Testis (tissue), 5 donors: Measurements from ENCODE around the genes BNIP5, PXT1 and CDKN1A.

DNA sequence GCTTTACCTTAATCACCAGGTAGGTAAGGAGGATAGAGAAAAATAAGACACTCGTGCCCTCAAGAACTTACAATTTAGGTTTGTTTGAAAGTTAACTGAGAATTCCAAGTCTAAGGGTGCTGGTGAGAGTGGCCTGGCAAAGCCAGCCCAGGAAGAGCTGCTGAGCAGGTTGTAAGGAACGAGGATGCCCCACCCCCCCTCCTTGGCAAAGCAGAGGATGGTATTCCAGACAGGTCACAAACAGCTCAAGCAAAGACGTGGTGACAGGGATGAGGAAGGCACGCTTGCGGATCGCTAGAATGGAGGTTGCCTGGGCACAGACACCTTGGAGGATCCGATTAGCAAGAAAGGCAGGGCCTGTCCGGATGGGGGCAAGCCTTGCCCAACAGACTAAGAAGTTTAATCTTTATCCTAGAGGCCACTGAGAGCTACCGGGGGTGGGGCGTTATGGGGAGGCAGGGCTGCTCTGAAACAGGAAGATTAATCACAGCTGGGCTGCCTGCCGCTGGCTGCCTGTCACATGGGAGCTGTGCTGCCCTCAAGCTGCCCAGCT lies 9.4 kb upstream of the MAPK13 start:
- PRO-cap, 3 experiments = no peak in any of the 3 experiments
- RAMPAGE, long total RNA, 2 experiments = no peak in any of the 2 experiments
- RRBS = 74% methylated on average over 2 of the region's 11 CpGs

DNA sequence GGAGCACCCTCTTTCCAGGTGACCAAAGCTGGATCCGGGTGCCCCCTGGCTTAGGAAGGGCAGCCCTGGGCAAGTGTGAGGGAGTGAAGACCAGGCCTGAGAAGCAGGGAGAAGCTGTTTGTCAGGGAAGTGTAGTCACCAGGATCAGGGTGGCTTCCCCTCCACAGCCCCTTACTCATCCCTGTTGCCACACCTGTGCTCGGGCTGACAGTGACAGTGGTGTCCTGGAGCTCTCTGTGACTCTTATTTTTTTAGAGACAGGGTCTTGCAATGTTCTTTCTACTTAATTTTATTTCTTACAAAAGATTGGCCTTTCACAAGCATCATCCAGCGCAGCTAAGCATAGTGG lies 8.9 kb upstream of the MAPK13 start:
- PRO-cap, 3 experiments = no peak in any of the 3 experiments
- RAMPAGE, long total RNA, 2 experiments = no peak in any of the 2 experiments
- RRBS = no CpG with 5 or more reads among the region's 3 CpGs

DNA sequence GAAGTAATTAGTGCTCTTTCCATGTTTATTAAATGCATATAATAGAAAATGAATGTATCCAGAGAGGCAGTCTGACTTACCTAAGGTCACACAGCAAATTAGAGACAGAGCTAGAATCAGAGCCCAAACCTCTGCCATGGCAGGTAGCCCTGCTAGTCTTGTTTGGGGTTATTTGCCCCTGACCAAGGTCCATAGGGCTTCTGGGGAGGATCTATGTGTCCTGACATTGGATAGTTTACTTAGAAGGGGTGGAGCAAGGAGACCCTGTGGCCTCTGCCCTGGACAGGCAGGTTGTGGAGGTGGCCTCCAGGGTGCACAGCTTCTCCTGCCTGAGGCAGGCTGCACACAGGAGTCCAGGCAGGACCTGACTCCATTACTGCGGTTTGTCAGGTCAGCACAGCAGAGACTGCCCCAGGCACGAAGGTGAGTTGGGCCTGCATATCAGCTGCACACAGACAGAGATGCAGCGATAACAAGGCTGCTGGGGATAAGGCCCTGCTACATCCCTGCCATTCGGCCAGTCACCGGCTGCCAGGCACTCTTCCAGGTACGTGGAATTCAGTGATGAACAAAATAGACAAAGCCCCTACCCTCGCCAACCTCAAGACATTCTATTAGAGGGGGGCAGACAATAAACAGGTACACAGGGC lies 8.2 kb upstream of the MAPK13 start:
- PRO-cap, 3 experiments = no peak in any of the 3 experiments
- RAMPAGE, long total RNA, 2 experiments = no peak in any of the 2 experiments
- RRBS = no CpG with 5 or more reads among the region's 7 CpGs

- PRO-cap, 3 experiments = peak in 2 of 3 experiments; most common plus-strand start chr6:36131886 (in 1); most common minus-strand start chr6:36131894 (in 2)
- RAMPAGE, long total RNA, 2 experiments = no peak in any of the 2 experiments
- RRBS = no CpG with 5 or more reads among the region's 5 CpGs
Observed at GRCh38 chr6:36131583-36131952, 1.3 kb downstream of the MAPK13 start.

DNA sequence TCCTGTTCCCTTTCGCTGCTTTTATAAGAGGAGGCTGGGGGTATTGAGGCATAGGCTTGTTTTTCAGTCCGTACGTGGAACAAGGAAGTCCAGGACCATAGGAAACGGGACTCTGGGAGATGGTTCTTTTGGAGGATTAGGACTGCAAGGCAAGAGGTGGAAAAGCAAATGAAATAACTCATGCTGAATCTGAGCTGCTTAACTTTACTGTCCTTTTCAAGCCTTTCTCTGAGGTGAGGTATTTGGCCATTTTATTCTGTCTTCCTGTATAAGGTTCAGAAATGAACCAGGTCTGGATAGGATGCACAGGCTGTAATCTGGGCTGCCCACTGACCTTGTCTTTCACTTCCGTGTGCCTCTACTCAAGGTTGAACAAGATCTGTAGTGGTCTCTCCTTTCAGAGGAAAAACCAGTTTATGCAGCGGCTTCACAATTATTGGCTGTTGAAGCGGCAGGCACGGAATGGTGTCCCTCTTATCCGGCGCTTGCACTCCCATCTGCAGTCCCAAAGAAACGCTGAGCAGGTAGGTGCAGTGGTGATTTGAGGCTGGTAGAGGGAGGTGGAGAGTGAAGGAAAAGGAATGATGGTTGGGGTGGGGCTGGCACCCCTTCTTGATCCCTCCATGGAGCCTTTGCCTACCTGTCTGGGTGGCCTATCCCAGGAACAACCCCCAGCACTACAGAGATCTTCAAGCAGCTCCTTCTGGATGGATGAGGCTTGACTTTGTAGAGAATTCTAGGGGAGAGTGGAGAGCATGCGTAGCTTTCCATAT lies 7.9 kb downstream of the BRPF3 start:
- PRO-cap, 3 experiments = no peak in any of the 3 experiments
- RAMPAGE, long total RNA, 2 experiments = no peak in any of the 2 experiments
- RRBS = no CpG with 5 or more reads among the region's 12 CpGs

DNA sequence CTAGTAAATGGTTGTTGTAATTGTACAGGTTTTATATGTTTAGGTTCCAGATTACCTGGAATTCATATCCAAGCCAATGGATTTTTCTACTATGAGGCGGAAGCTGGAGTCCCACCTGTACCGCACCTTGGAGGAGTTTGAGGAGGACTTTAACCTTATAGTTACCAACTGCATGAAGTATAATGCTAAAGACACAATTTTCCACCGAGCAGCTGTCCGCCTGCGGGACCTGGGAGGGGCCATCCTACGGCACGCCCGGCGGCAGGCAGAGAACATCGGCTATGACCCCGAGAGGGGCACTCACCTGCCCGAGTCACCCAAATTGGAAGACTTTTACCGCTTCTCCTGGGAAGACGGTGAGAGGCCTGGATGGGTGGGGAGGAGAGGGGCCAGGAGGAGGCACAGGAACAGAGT lies 13.6 kb downstream of the BRPF3 start:
- PRO-cap, 3 experiments = no peak in any of the 3 experiments
- RAMPAGE, long total RNA, 2 experiments = no peak in any of the 2 experiments
- RRBS = no CpG with 5 or more reads among the region's 14 CpGs

GRCh38 chr6:36213928-36214310 lies 17.4 kb downstream of the BRPF3 start:
- PRO-cap, 3 experiments = no peak in any of the 3 experiments
- RAMPAGE, long total RNA, 2 experiments = no peak in any of the 2 experiments
- RRBS = no CpG with 5 or more reads among the region's 9 CpGs

DNA sequence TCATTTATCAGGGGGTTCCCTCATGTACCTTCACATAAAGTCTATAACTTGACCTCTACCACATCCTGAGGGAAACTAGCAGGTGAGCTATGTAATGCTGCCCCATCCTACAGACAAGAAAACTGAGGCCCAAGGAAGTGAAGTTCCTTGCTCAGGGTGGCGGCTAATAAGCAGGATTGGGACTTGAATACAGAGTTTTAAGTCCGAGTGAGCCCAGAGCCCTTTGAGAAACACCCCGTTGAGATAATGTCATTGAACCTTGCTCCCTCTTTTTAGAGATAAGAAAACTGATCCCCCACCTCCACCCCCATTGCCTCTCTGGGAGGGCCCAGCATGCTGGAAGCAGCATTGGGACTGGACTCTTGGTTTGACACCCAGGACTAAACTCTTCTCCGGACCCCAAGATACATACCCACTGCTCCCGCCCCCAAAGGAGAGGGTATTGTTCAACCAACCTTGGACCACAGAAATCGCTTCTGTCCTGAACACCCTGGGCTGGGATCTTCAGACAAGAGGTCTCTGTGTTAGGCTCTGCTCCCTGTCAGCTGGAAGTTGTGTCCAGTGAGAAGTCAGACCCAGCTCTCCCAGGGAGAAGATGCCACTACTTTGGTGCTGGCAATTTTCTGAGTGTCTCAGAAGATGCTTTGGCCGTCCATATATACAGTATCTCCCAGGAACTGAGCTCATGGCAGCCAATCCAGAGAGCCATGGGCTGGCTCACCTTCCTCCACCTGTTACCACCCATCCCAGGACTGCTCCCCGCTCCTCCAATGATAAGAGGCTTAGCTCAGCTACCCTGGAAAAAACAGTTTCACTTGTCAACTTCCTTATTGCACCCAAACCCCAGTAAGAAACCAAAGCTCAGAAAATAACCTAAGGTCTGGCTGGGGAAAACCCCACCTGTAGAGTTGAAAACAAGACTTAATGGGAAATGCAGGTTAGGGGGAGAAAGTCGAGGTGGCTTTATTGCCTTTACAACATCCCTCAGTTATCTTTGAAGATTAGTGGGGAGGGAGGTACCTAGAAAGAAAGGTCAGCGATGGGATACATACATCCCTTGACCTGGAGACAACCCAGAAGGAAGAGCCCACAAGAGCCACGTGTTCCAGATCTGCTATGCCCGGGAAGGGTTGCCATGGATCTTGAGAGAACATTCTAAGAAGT lies at the start of gene BNIP5:
TSS of gene BNIP5 (minus strand) at position 632 of the 1,164 bp plus-strand sequence.
- PRO-cap, 3 experiments = no peak in any of the 3 experiments
- RAMPAGE, long total RNA, 2 experiments = no peak in any of the 2 experiments
- RRBS = 92% methylated on average over 1 of the region's 12 CpGs

GRCh38 chr6:36442578-36443140 lies at the start of gene PXT1:
PXT1 (minus strand) TSS chr6:36442854.
- PRO-cap, 3 experiments = peak in 3 of 3 experiments; most common plus-strand start chr6:36443015 (in 2); most common minus-strand start chr6:36442854 (in 2)
- RAMPAGE, long total RNA, 2 experiments = no peak in any of the 2 experiments
- RRBS = 1% methylated on average over 32 of the region's 62 CpGs

- PRO-cap, 3 experiments = peak in 1 of 3 experiments; most common plus-strand start chr6:36625294 (in 1); most common minus-strand start chr6:36625116 (in 1)
- RAMPAGE, long total RNA, 2 experiments = no peak in any of the 2 experiments
- RRBS = no CpG with 5 or more reads among the region's 8 CpGs
Observed at GRCh38 chr6:36624837-36625510, 30.8 kb downstream of the SRSF3 start.

- PRO-cap, 3 experiments = no peak in any of the 3 experiments
- RAMPAGE, long total RNA, 2 experiments = no peak in any of the 2 experiments
- RRBS = no CpG with 5 or more reads among the region's 5 CpGs
Observed at GRCh38 chr6:36677688-36678252, 744 bp upstream of the CDKN1A start.

DNA sequence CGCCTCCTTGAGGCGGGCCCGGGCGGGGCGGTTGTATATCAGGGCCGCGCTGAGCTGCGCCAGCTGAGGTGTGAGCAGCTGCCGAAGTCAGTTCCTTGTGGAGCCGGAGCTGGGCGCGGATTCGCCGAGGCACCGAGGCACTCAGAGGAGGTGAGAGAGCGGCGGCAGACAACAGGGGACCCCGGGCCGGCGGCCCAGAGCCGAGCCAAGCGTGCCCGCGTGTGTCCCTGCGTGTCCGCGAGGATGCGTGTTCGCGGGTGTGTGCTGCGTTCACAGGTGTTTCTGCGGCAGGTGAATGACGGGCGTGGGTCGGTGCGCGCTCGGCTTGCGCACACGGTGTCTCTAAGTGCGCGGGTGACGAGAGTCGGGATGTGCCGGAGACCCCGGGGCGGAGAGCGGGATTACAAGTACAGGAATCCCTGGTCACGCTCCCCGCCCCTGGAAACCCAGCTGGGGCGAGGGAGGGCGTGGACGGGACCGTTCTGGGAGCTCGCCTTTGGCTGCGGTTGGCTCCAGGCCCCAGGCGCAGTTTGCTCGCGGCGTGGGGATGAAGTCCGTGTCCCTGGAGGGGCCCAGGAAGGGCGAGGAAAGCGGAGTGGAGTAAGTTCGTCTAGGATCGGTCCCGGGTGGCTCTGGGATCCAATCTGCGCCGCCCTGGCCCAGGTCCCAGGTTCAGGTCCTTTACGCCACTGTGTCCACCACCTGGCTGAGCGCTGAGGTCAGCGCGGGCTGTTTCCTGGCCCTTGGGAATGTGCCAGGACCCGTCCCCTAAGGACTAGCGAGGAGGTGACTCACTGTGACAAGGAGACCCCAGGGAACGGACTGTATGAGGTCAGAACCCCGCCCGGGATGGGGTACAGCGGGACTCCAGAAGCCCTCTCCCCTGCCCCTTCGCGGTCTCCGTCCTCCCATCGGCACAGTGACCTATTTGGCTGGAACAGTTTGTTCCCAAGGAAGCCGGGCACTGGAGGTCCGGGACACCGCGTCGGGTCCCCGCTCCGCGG lies at the start of gene CDKN1A:
TSS of gene CDKN1A (plus strand) at position 66 of the 1,004 bp plus-strand sequence.
- PRO-cap, 3 experiments = peak in 3 of 3 experiments; most common plus-strand start position 66 of the sequence (in 2); most common minus-strand start position 921 of the sequence (in 3)
- RAMPAGE, long total RNA, 2 experiments = start-site peak on the plus strand in 1 of 2 experiments, centred at position 77 of the sequence, 2,889 reads per replicate
- RRBS = 1% methylated on average over 20 of the region's 90 CpGs

GRCh38 chr6:36734925-36735630 lies 37.5 kb downstream of the RAB44 start:
- PRO-cap, 3 experiments = peak in 3 of 3 experiments; most common plus-strand start chr6:36735475 (in 2); most common minus-strand start chr6:36735311 (in 3)
- RAMPAGE, long total RNA, 2 experiments = no peak in any of the 2 experiments
- RRBS = no CpG with 5 or more reads among the region's 17 CpGs

- PRO-cap, 3 experiments = no peak in any of the 3 experiments
- RAMPAGE, long total RNA, 2 experiments = no peak in any of the 2 experiments
- RRBS = no CpG with 5 or more reads among the region's 6 CpGs
Observed at GRCh38 chr6:36786039-36786533, 53.2 kb downstream of the CPNE5 start.

DNA sequence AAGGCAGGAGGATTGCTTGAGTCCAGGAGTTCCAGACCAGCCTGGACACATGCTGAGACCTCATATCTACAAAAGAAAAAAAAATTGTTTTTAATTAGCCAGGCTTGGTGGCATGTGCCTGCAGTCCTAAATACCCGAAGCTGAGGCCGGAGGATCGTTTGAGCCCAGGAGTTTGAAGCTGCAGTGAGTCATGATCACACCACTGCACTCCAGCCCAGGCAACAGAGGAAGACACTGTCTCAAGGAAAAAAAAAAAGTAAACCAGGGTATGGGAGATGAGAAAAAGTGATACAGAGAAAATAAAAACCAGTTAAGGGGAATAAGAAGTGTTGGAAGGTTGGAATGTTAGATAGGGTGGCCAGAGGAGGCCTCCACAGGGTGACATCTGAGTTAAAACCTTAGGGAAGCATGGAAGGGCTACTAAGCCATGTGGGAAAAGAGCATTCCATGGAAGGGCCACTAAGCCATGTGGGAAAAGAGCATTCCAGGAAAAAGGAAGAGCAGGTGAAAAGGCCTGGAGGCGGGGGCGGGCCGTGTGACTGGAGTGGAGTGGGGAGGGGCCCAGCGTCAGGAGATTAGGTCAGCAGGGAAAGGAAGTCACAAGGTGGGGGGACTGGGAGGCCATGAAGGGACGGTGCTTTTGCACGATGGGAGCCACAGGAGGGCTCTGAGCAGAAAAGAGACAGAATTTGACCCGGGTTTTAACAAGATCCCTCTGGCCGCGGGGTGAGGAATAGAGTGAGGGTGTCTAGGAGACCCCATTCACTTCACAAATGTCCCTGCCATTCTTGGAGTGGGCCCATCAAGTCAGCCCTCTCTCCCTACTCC lies 18.3 kb downstream of the CPNE5 start:
- PRO-cap, 3 experiments = peak in 3 of 3 experiments; most common plus-strand start position 602 of the sequence (in 3)
- RAMPAGE, long total RNA, 2 experiments = no peak in any of the 2 experiments
- RRBS = no CpG with 5 or more reads among the region's 12 CpGs

- PRO-cap, 3 experiments = peak in 3 of 3 experiments; most common minus-strand start chr6:36985002 (in 1)
- RAMPAGE, long total RNA, 2 experiments = no peak in any of the 2 experiments
- RRBS = no CpG with 5 or more reads among the region's 10 CpGs
Observed at GRCh38 chr6:36984027-36985086, 1.6 kb downstream of the MTCH1 start.

DNA sequence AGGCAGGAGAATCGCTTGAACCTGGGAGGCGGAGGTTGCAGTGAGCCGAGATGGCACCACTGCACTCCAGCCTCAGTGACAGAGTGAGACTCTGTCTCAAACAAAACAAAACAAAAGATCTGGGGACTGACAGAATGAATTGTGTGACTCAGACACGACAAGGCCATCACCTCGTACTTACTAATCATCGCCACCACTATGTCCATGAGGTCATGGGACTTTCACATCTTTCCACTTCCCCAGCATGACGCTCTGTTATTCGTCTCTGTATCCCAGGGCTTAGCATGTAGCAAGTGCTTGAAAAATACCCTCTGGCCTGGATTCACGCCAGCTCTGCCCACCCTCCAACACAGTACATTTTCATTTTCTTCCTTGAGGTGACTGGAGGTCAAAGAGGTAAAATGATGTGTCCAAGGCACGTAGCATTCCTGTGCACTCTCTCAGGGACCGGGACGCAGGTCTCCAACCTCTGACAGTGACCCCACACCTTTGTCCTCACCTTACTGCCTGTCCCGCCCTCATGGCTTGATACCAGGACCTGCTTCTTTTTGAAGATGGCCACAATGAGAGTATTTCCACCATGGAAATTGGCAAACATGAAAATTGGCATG lies 27.9 kb downstream of the FGD2 start:
- PRO-cap, 3 experiments = no peak in any of the 3 experiments
- RAMPAGE, long total RNA, 2 experiments = no peak in any of the 2 experiments
- RRBS = no CpG with 5 or more reads among the region's 13 CpGs

DNA sequence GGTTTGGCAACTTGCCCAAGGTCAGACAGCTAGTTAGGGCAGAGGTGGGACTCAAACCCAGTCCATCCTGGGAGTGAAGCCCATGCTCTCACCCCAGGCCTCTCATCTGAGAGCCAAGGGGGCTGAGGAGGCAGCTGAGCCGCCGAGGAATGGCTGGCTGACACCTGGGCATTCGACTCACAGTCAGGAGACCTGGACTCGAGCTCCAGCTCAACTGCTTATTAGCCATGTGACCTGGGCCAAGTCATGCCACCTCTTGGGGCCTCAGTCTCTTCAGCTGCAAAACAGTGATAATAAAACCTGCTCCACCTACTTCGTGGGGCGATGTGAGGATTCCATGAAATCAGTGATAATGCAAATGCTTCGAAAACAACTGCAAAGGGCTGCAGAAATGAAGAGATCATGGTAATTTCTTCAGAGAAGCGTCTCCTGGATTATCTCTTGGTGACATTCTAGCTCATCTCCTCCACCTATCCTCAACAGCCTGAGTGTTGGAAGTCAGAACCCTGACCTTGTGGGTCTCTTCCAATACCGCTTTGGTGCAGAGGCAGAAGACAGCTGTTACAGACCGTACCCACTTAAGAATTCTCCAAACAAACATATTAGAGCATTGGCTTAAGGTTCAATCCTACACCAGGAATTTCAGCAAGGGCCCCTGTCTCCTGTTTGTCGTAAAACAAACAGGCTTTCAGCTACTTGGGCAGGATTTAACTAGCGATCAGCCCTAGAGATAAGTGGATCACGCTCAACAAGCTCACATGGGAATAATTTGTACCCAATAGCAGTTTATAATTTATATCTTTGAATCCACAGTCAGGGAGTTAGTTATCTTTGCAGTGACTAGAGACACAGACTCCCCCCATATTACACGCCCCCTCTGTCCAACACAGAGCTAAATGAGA lies 60.0 kb upstream of the PIM1 start:
- PRO-cap, 3 experiments = no peak in any of the 3 experiments
- RAMPAGE, long total RNA, 2 experiments = no peak in any of the 2 experiments
- RRBS = no CpG with 5 or more reads among the region's 14 CpGs

DNA sequence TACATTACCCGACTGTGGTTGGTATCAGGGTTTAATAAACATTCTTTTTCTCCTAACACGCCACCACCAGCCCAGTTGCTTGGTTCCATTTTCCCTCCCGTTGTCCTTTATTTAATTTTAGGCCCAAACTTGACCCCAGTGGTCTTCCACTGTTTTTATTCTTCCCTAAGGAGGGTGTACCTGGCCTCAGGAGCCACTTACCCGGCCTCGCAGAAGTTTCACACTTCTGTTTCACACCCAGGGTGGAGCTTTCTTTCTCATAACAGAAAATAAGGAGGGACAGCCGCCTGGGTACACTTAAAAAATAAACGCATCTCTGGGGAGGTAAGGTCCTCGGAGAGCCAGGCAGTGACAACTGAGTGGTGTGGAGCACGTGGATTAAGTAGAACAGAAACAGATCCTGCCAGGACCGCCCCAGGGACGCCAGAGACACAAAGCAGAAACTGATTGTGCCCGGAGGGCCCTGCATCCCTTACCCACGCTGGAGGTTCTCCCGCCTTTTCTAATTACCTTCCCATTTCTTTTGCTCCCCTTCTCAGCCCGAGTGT lies 33.0 kb upstream of the PIM1 start:
- PRO-cap, 3 experiments = no peak in any of the 3 experiments
- RAMPAGE, long total RNA, 2 experiments = no peak in any of the 2 experiments
- RRBS = no CpG with 5 or more reads among the region's 15 CpGs

- PRO-cap, 3 experiments = no peak in any of the 3 experiments
- RAMPAGE, long total RNA, 2 experiments = no peak in any of the 2 experiments
- RRBS = no CpG with 5 or more reads among the region's 9 CpGs
Observed at GRCh38 chr6:37155272-37155782, 14.6 kb upstream of the PIM1 start.